K562 (cell line): ENCODE results near the genes CDC26, ALAD and COL27A1.

DNA sequence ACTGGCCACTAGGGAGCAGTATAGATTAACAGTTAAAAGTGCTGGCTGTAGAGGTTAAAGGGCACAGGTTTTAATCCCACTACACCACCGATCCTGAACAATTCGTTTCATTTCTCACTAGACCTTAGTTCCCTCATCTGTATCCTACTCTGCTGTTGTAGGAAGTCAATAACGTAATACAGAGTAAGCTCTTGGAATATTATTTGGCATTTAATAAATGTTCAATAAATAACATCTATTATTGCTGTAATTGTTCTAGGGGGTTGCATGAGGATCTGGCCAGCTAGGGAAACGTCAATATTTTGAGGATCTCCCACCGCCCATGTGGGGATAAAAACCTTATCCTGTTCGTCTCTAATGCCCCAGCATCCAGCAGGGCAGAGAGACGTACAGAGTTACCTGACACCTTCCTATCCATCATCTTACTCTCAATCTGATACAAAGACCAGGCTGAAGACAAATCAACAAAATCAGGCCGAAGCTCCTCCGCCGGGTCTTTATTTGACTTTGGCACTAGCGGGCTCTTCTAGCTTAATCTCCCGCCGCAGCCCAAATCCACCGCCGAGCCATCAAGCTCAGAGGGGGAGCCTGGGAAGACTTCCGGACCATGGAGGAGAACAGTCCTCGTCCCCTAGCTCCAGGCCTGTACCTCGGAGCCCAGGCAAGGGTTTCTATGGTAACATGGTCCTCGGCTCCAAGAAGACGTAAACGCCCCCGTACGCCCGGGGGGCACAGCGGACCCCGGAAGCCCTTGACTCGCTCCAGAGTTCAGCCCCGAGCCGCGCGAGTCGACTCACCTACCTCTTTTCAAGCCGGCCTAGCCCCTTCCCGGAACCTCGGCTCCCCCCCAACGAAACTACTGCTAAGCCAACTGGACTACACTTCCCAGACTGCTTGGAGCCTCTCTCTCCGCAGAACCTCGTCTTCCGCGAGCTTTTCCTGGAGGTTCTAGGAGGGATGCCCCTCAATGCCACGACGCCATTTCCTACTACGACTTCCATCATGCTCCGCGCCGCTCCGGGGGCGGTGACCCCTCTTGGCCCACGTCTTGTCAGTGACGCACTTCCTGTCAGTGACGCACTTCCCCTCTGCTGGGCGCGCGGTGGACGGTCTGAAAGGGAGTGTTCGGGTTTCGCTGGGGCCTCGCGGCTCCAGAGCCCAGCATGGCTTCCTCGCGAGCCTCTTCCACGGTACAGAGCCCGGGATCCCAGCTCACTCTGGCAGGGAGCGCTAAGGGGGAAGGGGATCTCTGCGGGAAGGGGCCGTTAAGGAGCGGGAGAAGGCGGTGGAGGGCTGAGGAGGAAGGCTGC is at the start of gene CDC26:
CDC26 (minus strand) TSS at position 992 of the 1,310 bp plus-strand sequence.
- RAMPAGE, long total RNA: start-site peak on the minus strand centred at position 838 of the sequence, 73 bp wide, 758 and 318 reads in 2 replicates; start-site peak on the minus strand centred at position 980 of the sequence, 70 bp wide, 3,202 and 2,237 reads in 2 replicates; start-site peak on the plus strand centred at position 1,121 of the sequence, 68 bp wide, 3,544 and 1,557 reads in 2 replicates
- RRBS: 2% methylated on average over 8 of the region's 68 CpGs
PRO-cap:
- standard: bidirectional peak, plus-strand start at position 578 of the sequence, minus-strand start at position 590 of the sequence; bidirectional peak, plus-strand start at position 1,091 of the sequence, minus-strand start at position 992 of the sequence
- CoPRO, capped RNA only, 2 experiments: peak in 2 of 2 experiments; most common plus-strand start position 1,080 of the sequence (in 2); most common minus-strand start position 795 of the sequence (in 1)
- CoPRO, capped and uncapped RNA, 2 experiments: peak in 2 of 2 experiments; most common plus-strand start position 1,080 of the sequence (in 2); most common minus-strand start position 1,004 of the sequence (in 2)
- CoPRO, uncapped RNA only, 2 experiments: peak in 2 of 2 experiments; most common plus-strand start position 1,161 of the sequence (in 1); most common minus-strand start position 966 of the sequence (in 1)
CAGE:
- cytosol, long polyA plus RNA: start-site peak on the minus strand centred at position 851 of the sequence, 65 bp wide, 94 and 70 reads in 2 replicates; start-site peak on the minus strand centred at position 1,000 of the sequence, 23 bp wide, 595 and 387 reads in 2 replicates; start-site peak on the plus strand centred at position 1,106 of the sequence, 33 bp wide, 584 and 593 reads in 2 replicates
- long polyA plus RNA: start-site peak on the minus strand centred at position 852 of the sequence, 71 bp wide, 62 and 149 reads in 2 replicates; start-site peak on the minus strand centred at position 998 of the sequence, 23 bp wide, 454 and 606 reads in 2 replicates; start-site peak on the plus strand centred at position 1,102 of the sequence, 25 bp wide, 456 and 868 reads in 2 replicates
- nucleolus, long total RNA: no peak
- nucleus, long polyA plus RNA: start-site peak on the minus strand centred at position 820 of the sequence, 34 bp wide, 21 and 28 reads in 2 replicates; start-site peak on the minus strand centred at position 1,000 of the sequence, 23 bp wide, 316 and 242 reads in 2 replicates; start-site peak on the plus strand centred at position 1,111 of the sequence, 7 bp wide, 141 and 253 reads in 2 replicates

- RAMPAGE, long total RNA: no peak
- RRBS: no CpG with 5 or more reads among the region's 13 CpGs
PRO-cap:
- standard: no peak
- CoPRO, capped RNA only, 2 experiments: no peak in any of the 2 experiments
- CoPRO, capped and uncapped RNA, 2 experiments: no peak in any of the 2 experiments
- CoPRO, uncapped RNA only, 2 experiments: no peak in any of the 2 experiments
CAGE:
- cytosol, long polyA plus RNA: no peak
- long polyA plus RNA: no peak
- nucleolus, long total RNA: no peak
- nucleus, long polyA plus RNA: no peak
Observed at GRCh38 chr9:113350097-113350621, 818 bp downstream of the BSPRY start.

- RAMPAGE, long total RNA: start-site peak on the minus strand at chr9:113401259-113401297, 68 and 140 reads in 2 replicates
- RRBS: 2% methylated on average over 5 of the region's 60 CpGs
PRO-cap:
- standard: bidirectional peak, plus-strand start at chr9:113401539, minus-strand start at chr9:113401284
- CoPRO, capped RNA only, 2 experiments: peak in 2 of 2 experiments; most common plus-strand start chr9:113401539 (in 1); most common minus-strand start chr9:113401284 (in 2)
- CoPRO, capped and uncapped RNA, 2 experiments: peak in 2 of 2 experiments; most common plus-strand start chr9:113401549 (in 1); most common minus-strand start chr9:113401260 (in 1)
- CoPRO, uncapped RNA only, 2 experiments: no peak in any of the 2 experiments
CAGE:
- cytosol, long polyA plus RNA: no peak
- long polyA plus RNA: start-site peak on the minus strand at chr9:113401253-113401276, 49 and 22 reads in 2 replicates
- nucleolus, long total RNA: no peak
- nucleus, long polyA plus RNA: start-site peak on the minus strand at chr9:113401253-113401290, 178 and 524 reads in 2 replicates
Observed at GRCh38 chr9:113400931-113401986, at the start of gene ALAD. Gene ALAD (minus strand): TSS chr9:113401284.

DNA sequence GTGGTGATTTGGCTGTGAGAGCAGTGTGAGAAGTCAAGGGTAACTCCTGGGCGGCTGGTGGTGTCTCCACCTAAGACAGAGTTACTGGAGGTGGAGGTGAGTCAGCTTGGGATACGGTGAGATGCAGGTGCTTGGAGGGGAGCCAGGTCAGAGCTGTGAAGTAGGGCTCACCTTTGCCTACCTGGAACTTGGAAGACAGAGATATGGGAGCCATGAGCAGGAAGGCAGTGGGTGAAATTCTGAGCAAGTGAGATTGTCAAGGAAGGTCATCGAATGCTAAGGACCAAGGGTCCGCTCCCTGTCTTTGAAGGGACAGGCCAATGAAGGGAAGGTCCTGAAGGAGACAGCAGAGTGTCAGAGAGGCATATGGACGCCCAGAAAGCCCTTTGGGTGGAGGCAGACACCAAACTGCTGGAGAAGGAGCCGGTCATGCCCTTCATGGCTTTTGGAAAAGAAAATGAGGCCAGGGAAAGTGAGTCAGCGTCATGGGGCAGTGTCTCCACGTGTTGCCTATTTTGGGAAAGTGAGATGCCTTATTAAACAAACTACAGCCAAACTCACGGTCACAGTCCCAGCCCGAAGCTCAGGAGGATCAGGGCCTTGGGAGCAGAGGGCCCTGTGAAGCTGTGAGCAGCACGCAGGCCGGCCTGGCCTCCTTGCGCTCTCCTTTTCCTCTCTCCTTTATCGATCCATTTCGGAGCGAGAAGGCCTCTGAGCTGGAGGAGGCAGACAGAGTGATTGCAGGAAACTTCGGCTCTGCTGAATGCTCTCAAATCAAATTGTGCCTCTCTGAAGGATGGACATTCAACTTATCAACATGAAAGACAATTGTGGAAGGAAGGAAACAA is 24.9 kb downstream of the RGS3 start:
- RAMPAGE, long total RNA: no peak
- RRBS: no CpG with 5 or more reads among the region's 17 CpGs
PRO-cap:
- standard: no peak
- CoPRO, capped RNA only, 2 experiments: no peak in any of the 2 experiments
- CoPRO, capped and uncapped RNA, 2 experiments: no peak in any of the 2 experiments
- CoPRO, uncapped RNA only, 2 experiments: no peak in any of the 2 experiments
CAGE:
- cytosol, long polyA plus RNA: no peak
- long polyA plus RNA: no peak
- nucleolus, long total RNA: no peak
- nucleus, long polyA plus RNA: no peak

DNA sequence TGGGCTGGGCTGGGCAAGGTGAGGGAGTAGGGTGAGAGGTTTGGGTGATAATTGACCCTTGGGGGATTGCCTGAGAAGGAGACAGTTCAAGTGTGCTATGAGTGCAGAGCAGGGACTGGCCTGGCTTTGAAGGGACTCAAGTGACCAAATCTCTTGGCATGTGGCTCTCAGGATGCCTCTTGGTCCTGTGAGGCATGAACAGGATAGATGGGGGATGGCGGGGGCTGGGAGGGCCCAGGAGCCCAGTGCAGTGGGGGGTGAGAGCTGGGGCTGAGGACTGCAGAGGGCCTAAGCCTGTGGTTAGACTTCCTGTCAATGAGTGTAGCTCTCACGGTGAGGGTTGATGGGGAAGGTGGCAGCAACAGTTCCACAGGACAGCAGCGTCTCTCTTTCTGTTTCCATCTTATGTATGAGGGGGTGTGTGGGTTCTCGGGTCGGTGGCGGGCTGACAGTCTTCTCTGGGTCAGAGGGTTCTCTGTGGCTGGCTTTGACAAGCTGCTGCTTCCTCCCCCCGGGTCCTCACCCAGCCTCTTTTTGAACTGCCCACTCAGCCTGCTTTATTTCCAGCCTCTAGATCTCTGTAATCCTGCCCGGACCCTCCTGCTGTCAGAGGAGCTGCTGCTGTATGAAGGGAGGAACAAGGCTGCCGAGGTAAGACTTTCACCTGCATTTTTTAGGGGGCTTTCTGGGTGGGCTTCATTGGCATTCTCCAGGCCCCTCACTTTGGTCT is 53.6 kb downstream of the RGS3 start:
- RAMPAGE, long total RNA: no peak
- RRBS: 16% methylated on average over 2 of the region's 9 CpGs
PRO-cap:
- standard: no peak
- CoPRO, capped RNA only, 2 experiments: no peak in any of the 2 experiments
- CoPRO, capped and uncapped RNA, 2 experiments: no peak in any of the 2 experiments
- CoPRO, uncapped RNA only, 2 experiments: no peak in any of the 2 experiments
CAGE:
- cytosol, long polyA plus RNA: no peak
- long polyA plus RNA: no peak
- nucleolus, long total RNA: no peak
- nucleus, long polyA plus RNA: no peak

DNA sequence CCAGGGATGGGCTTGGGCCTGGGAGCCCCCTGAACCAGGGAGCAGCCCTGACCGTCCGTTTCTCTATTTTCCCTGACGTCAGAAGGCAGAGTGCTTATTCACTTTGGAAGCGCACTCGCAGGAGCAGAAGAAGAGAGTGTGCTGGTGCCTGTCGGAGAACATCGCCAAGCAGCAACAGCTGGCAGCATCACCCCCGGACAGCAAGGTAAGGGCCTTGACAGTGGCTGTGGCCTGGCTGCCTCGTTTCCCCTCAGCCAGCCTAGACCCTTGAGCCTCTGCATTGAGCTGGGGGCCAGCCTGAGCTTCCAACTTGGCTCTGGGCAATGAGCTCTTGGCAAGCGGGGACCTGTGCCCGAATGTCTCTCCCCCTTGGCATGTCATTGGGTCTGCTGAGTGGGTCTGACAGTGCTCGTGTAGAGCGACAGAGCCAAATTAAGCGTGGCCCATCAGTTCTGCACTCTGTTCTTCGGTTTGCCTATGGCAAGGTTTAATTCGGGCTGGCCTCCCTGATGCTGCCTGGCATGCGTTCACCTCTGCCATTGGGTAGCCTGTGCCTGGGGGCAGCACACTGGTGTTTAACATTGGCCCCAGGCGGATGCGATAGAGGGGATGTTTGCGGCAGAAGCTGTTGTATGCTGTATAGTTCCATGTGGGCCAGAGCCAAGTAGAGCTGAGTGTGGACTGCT is 73.3 kb downstream of the RGS3 start:
- RAMPAGE, long total RNA: no peak
- RRBS: no CpG with 5 or more reads among the region's 20 CpGs
PRO-cap:
- standard: no peak
- CoPRO, capped RNA only, 2 experiments: no peak in any of the 2 experiments
- CoPRO, capped and uncapped RNA, 2 experiments: no peak in any of the 2 experiments
- CoPRO, uncapped RNA only, 2 experiments: no peak in any of the 2 experiments
CAGE:
- cytosol, long polyA plus RNA: no peak
- long polyA plus RNA: no peak
- nucleolus, long total RNA: no peak
- nucleus, long polyA plus RNA: no peak

- RAMPAGE, long total RNA: no peak
- RRBS: no CpG with 5 or more reads among the region's 3 CpGs
PRO-cap:
- standard: no peak
- CoPRO, capped RNA only, 2 experiments: no peak in any of the 2 experiments
- CoPRO, capped and uncapped RNA, 2 experiments: no peak in any of the 2 experiments
- CoPRO, uncapped RNA only, 2 experiments: no peak in any of the 2 experiments
CAGE:
- cytosol, long polyA plus RNA: no peak
- long polyA plus RNA: no peak
- nucleolus, long total RNA: no peak
- nucleus, long polyA plus RNA: no peak
Observed at GRCh38 chr9:113854347-113854758, 21.8 kb upstream of the ZNF618 start.

GRCh38 chr9:113868168-113868535 is 8.0 kb upstream of the ZNF618 start:
- RAMPAGE, long total RNA: no peak
- RRBS: no CpG with 5 or more reads among the region's 1 CpG
PRO-cap:
- standard: no peak
- CoPRO, capped RNA only, 2 experiments: no peak in any of the 2 experiments
- CoPRO, capped and uncapped RNA, 2 experiments: no peak in any of the 2 experiments
- CoPRO, uncapped RNA only, 2 experiments: no peak in any of the 2 experiments
CAGE:
- cytosol, long polyA plus RNA: no peak
- long polyA plus RNA: no peak
- nucleolus, long total RNA: no peak
- nucleus, long polyA plus RNA: no peak

- RAMPAGE, long total RNA: no peak
- RRBS: no CpG with 5 or more reads among the region's 11 CpGs
PRO-cap:
- standard: no peak
- CoPRO, capped RNA only, 2 experiments: no peak in any of the 2 experiments
- CoPRO, capped and uncapped RNA, 2 experiments: no peak in any of the 2 experiments
- CoPRO, uncapped RNA only, 2 experiments: no peak in any of the 2 experiments
CAGE:
- cytosol, long polyA plus RNA: no peak
- long polyA plus RNA: no peak
- nucleolus, long total RNA: no peak
- nucleus, long polyA plus RNA: no peak
Observed at GRCh38 chr9:114076329-114076840, 1.7 kb downstream of the AMBP start.

DNA sequence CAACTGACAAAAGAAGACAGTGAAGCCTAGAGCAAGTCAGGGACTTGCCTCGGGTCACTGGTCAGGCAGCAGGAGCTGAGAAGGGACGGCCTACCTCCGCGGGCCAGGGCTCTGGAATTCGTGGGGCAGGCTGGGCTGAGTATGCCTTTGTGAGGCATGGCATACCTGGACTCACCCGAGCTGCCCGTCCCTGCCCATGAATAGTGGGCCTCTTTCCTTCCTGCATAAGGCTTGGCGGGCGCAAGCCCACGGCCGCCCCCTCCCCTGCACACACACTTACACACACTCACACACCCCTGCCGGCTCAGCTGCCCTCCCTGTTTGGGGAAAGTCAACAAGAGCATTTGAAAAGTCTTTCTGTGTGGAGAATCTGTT is 19.0 kb upstream of the KIF12 start:
- RAMPAGE, long total RNA: no peak
- RRBS: no CpG with 5 or more reads among the region's 12 CpGs
PRO-cap:
- standard: no peak
- CoPRO, capped RNA only, 2 experiments: no peak in any of the 2 experiments
- CoPRO, capped and uncapped RNA, 2 experiments: no peak in any of the 2 experiments
- CoPRO, uncapped RNA only, 2 experiments: no peak in any of the 2 experiments
CAGE:
- cytosol, long polyA plus RNA: no peak
- long polyA plus RNA: no peak
- nucleolus, long total RNA: no peak
- nucleus, long polyA plus RNA: no peak

DNA sequence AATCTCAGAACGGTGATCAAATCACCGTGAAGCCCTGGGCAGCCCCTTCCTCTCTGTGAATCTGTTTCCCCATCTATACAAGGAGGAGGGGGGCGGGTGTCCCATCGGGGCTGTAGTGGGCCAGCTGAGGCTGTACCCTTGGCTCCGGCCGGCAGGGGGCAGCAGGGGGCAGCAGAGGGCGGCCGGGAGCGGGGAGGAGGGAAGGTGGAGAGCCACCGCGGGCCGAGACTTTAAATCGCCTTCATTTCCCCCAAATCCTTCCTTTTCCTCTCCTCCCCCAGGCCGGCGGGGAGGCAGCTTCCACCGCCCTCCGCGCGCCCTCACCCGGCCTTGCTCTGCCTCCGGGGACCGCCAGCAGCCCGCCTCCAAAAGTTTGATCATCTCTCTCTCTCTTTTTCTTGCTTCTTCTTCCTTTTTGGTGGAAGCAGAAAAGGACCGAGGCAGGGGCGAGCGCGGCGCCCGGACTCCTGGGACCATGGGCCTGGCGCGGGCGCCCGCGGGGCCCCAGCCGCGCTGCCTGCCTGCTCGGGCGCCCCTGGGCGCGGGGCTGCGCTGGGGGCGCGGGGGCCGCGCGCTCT is at the start of gene COL27A1:
COL27A1 (plus strand) TSS at position 261 of the 578 bp plus-strand sequence.
- RAMPAGE, long total RNA: no peak
- RRBS: 6% methylated on average over 13 of the region's 46 CpGs
PRO-cap:
- standard: no peak
- CoPRO, capped RNA only, 2 experiments: no peak in any of the 2 experiments
- CoPRO, capped and uncapped RNA, 2 experiments: no peak in any of the 2 experiments
- CoPRO, uncapped RNA only, 2 experiments: no peak in any of the 2 experiments
CAGE:
- cytosol, long polyA plus RNA: no peak
- long polyA plus RNA: no peak
- nucleolus, long total RNA: no peak
- nucleus, long polyA plus RNA: no peak

DNA sequence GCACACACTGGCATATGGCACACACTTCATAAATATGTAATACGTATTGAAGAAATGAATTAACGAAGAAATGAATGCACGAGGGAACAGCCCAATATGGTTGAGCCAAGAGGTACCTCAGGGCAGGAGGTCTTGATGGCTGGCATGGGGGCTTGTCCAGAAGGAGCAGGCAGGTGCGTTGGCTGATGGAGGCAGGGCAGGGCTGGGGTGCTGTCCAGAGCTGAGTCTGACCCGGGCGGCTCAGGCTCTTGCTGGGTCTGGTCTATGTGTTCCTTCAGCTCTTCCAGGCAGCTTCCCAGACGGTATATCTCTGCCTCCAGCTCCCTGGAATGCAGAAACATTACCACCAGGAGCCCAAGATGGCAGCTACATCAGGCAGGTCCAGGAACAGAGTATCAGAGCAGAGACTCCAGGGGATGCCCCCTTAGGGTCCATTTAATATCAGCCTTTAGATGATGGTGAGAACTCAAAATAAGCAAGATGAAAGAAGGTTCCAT is 26.1 kb downstream of the AKNA start:
- RAMPAGE, long total RNA: no peak
- RRBS: no CpG with 5 or more reads among the region's 7 CpGs
PRO-cap:
- standard: no peak
- CoPRO, capped RNA only, 2 experiments: no peak in any of the 2 experiments
- CoPRO, capped and uncapped RNA, 2 experiments: no peak in any of the 2 experiments
- CoPRO, uncapped RNA only, 2 experiments: no peak in any of the 2 experiments
CAGE:
- cytosol, long polyA plus RNA: no peak
- long polyA plus RNA: no peak
- nucleolus, long total RNA: no peak
- nucleus, long polyA plus RNA: no peak

GRCh38 chr9:114396613-114397454 is 9.1 kb upstream of the AKNA start:
- RAMPAGE, long total RNA: no peak
- RRBS: no CpG with 5 or more reads among the region's 17 CpGs
PRO-cap:
- standard: no peak
- CoPRO, capped RNA only, 2 experiments: no peak in any of the 2 experiments
- CoPRO, capped and uncapped RNA, 2 experiments: no peak in any of the 2 experiments
- CoPRO, uncapped RNA only, 2 experiments: no peak in any of the 2 experiments
CAGE:
- cytosol, long polyA plus RNA: no peak
- long polyA plus RNA: no peak
- nucleolus, long total RNA: no peak
- nucleus, long polyA plus RNA: no peak

DNA sequence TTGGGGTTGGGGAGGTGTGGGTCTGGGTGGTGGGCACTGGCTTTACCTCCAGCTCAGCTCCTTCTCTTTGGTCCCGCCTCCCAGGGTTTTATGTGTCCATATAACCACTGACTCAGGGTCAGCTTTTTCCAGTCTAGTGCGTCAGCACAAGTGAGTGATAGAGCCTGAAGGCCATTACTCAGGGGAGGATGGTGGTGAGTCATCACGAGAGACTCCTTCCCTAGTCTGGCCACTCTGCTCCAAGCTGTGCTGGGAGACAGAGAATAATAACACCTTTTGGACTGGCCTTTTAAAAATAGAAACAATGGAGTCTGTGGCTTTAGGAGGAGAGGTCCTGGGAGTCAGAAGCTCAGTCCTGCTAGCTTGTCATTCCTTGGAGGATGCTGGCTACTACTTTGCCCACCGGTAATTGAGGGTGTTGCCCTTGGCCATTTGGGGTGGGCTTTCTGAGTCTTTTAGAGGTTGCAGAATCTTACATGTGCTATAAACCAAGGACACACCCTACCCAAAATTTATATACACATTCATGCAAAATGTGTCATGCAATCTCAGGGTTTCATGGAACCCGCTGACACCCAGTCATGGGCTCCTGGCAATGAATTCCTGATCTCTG is 35.5 kb upstream of the ATP6V1G1 start:
- RAMPAGE, long total RNA: no peak
- RRBS: no CpG with 5 or more reads among the region's 5 CpGs
PRO-cap:
- standard: no peak
- CoPRO, capped RNA only, 2 experiments: no peak in any of the 2 experiments
- CoPRO, capped and uncapped RNA, 2 experiments: no peak in any of the 2 experiments
- CoPRO, uncapped RNA only, 2 experiments: no peak in any of the 2 experiments
CAGE:
- cytosol, long polyA plus RNA: no peak
- long polyA plus RNA: no peak
- nucleolus, long total RNA: no peak
- nucleus, long polyA plus RNA: no peak

GRCh38 chr9:114643569-114644797 is 13.6 kb downstream of the TEX53 start:
- RAMPAGE, long total RNA: no peak
- RRBS: no CpG with 5 or more reads among the region's 7 CpGs
PRO-cap:
- standard: no peak
- CoPRO, capped RNA only, 2 experiments: no peak in any of the 2 experiments
- CoPRO, capped and uncapped RNA, 2 experiments: no peak in any of the 2 experiments
- CoPRO, uncapped RNA only, 2 experiments: no peak in any of the 2 experiments
CAGE:
- cytosol, long polyA plus RNA: no peak
- long polyA plus RNA: no peak
- nucleolus, long total RNA: no peak
- nucleus, long polyA plus RNA: no peak

- RAMPAGE, long total RNA: no peak
- RRBS: no CpG with 5 or more reads among the region's 7 CpGs
PRO-cap:
- standard: no peak
- CoPRO, capped RNA only, 2 experiments: no peak in any of the 2 experiments
- CoPRO, capped and uncapped RNA, 2 experiments: no peak in any of the 2 experiments
- CoPRO, uncapped RNA only, 2 experiments: no peak in any of the 2 experiments
CAGE:
- cytosol, long polyA plus RNA: no peak
- long polyA plus RNA: no peak
- nucleolus, long total RNA: no peak
- nucleus, long polyA plus RNA: no peak
Observed at GRCh38 chr9:115040902-115041441, 77.0 kb downstream of the TNC start.

GRCh38 chr9:115780406-115780883 is 373.1 kb upstream of the PAPPA start:
- RAMPAGE, long total RNA: no peak
- RRBS: no CpG with 5 or more reads among the region's 2 CpGs
PRO-cap:
- standard: no peak
- CoPRO, capped RNA only, 2 experiments: no peak in any of the 2 experiments
- CoPRO, capped and uncapped RNA, 2 experiments: no peak in any of the 2 experiments
- CoPRO, uncapped RNA only, 2 experiments: no peak in any of the 2 experiments
CAGE:
- cytosol, long polyA plus RNA: no peak
- long polyA plus RNA: no peak
- nucleolus, long total RNA: no peak
- nucleus, long polyA plus RNA: no peak